Measurements from ENCODE around the gene SEPTIN7.

DNA sequence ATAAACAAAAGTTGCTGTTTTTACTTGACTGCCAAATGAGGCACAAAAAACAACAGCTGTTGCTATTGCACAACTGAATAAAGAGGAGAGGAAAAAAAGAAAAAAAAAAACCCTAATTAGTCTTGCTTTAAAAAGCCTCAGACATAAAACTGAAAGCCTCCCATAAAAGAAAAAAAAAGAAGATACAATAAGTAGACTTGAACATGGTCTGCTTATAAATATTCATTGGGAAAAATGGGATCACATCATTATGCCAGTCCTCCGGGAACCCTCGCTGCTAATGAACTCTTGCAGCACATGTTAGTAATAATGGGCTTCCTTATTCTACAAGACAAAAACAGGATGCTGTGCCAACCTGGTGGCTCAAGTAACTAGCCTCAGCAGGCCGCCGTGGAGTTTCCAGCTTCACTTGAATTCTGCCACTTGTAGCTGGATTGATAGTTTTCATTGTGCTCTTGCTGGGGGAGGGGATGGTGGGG is 153.6 kb downstream of the BMPER start:
- PRO-cap, 4 experiments = peak in 1 of 4 experiments; most common minus-strand start position 271 of the sequence (in 1)
- RAMPAGE, long total RNA, 2 experiments = no peak in any of the 2 experiments
- RRBS = no CpG with 5 or more reads among the region's 4 CpGs

DNA sequence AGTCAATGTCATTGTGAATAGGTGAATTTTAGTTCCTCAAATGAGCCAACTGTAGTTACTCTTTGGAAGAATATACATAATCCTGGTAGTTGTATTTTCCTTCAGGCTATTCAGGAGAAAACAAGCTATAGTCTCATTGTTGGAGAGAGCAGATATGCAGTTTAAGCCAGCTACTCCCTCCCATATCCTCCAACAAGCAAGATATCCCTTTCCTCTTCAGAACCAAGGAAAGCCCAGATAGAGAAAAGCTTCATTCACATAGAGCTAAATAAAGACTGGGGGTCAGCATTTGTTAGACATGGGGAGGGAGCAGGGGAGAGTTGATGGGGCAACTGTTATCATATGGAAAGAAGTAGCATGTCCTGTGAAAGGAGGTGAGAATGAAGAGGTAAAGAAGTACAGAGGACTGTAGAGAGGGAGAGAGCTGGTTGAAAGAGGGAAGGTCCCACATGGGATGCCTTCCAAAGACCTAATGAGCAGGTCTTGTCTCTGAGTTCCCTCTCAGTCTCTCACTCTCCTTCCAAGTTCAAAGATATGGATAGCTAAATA is 71.5 kb upstream of the NPSR1 start:
- PRO-cap, 4 experiments = no peak in any of the 4 experiments
- RAMPAGE, long total RNA, 2 experiments = no peak in any of the 2 experiments

DNA sequence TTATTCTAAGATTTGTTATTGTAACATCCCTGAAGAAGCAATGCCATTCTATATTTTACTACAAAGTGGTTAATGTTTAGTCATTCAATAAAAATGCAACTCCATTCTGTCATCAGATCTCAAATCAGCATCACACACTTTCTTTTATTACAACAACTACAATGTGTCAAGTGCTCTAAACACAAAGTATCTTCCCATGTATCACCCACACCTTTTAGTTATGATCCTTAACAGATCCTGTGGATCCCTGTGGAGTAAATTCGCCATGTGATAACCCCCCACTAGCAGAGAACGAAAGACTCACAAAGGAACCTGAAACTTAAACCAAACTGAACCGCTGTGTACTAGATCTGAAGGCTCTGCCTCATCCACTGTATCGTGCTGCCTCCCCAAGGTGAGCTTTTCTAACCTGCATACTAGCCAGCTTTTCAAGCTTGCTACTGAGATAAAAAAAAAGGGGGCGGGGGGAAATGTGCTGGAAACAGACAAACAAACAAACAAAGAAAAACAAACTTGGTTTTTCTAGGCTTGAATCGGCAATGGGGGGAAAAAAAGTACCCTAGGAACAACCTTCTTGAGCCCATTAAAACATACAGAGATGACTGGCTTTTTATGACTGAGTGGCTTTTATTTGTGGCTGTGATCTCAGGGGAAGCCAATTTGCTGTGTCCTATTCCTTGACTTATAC is 1.7 kb downstream of the DPY19L1 start:
- PRO-cap, 4 experiments = peak in 1 of 4 experiments; most common plus-strand start position 453 of the sequence (in 1); most common minus-strand start position 375 of the sequence (in 1)
- RAMPAGE, long total RNA, 2 experiments = no peak in any of the 2 experiments
- RRBS = no CpG with 5 or more reads among the region's 6 CpGs

GRCh38 chr7:35036149-35036601 is 1.1 kb downstream of the DPY19L1 start:
- PRO-cap, 4 experiments = peak in 4 of 4 experiments; most common plus-strand start chr7:35036462 (in 3); most common minus-strand start chr7:35036149 (in 1)
- RAMPAGE, long total RNA, 2 experiments = no peak in any of the 2 experiments
- RRBS = no CpG with 5 or more reads among the region's 10 CpGs

DNA sequence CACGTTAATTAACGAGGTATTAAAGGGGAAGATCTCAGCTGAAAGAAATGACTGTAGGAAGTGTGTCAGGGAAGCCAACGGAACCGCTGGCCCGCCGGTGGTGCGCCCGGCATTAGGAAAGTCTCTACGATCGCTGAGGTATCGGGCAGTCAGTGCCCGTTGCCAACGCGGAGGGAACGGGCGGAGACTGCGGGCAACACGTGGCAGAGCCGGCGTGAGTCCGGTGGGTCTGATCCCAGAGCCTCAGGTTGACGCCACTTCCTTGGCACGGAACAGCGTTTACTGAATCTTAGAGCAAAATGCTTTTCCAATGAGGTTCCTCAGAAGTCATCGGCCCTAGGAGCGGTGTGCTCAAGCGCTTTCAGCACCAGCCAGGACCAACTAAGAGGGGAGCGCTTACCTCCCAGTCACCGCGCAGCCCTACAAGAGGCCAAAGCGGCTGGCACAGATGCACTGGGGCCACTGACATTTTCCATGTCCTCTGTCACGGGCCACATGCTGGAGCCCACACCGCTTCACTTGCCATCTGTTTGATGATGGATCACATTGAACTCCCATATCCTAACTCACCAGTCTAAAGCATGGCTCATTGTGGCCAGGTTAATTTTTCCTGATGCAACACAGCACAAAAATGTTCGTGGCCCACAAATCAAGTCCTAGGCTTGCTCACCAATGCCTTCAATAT is 67.0 kb downstream of the TBX20 start:
- PRO-cap, 4 experiments = no peak in any of the 4 experiments
- RAMPAGE, long total RNA, 2 experiments = no peak in any of the 2 experiments
- RRBS = 1% methylated on average over 3 of the region's 34 CpGs

GRCh38 chr7:35250945-35251364 is 2.9 kb downstream of the TBX20 start:
- PRO-cap, 4 experiments = no peak in any of the 4 experiments
- RAMPAGE, long total RNA, 2 experiments = no peak in any of the 2 experiments
- RRBS = no CpG with 5 or more reads among the region's 2 CpGs

DNA sequence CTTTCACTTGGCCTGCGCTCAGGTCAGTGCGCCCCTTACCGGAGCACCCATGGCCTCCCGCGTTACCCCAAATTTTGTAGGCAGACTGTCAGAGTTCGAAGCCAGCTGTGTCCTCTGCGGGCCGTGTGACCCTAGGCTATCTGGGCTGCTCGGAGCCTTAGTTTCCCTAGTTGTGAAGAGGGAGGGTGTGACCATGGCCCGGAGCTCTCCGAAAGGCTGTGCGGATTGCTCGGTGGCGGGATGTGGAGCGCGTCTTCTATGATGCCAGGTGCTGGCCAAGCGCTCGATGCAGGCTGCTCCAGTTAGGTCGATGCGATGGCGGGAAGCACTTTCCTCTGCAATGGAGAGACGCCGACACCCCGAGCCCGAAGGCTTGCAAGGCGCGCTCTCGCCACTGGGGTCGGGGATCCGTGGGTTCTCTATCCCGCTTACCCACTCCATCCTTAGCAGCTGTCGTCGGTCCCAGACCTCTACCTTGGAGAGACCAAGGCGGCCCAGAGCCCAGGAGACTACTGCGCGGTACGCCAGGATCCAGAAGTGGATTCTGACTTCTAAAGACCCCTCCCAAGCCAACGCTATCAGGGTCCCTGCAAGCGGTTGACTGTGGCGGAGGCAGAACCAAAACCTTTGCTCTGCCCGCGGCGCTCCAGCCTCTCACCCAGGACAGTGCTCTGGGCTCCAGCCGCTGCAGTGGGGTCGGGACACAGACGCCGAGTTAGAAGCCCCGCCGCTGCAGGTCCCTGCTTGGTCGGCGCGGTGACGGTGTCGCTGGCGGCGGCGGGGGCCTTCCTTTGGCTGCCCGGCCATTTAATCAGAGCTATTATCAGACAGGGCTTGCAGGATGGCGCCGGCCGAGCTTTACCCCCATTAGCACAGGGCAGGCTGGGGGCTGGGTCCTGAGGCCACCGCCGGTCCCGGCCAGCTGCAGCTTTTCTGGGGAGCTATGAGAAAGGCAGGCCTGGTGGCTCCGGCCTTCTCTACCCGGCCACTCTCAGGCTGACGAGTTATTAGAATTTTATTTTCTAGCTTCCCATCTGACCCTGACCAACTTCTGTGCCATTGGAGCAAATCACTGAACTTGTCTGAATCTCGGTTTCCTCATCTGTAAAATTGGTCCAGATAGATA is 7.8 kb upstream of the TBX20 start:
- PRO-cap, 4 experiments = no peak in any of the 4 experiments
- RAMPAGE, long total RNA, 2 experiments = no peak in any of the 2 experiments
- RRBS = 8% methylated on average over 7 of the region's 68 CpGs

- PRO-cap, 4 experiments = no peak in any of the 4 experiments
- RAMPAGE, long total RNA, 2 experiments = no peak in any of the 2 experiments
- RRBS = no CpG with 5 or more reads among the region's 13 CpGs
Observed at GRCh38 chr7:35536090-35536952, 158.6 kb downstream of the HERPUD2 start.

DNA sequence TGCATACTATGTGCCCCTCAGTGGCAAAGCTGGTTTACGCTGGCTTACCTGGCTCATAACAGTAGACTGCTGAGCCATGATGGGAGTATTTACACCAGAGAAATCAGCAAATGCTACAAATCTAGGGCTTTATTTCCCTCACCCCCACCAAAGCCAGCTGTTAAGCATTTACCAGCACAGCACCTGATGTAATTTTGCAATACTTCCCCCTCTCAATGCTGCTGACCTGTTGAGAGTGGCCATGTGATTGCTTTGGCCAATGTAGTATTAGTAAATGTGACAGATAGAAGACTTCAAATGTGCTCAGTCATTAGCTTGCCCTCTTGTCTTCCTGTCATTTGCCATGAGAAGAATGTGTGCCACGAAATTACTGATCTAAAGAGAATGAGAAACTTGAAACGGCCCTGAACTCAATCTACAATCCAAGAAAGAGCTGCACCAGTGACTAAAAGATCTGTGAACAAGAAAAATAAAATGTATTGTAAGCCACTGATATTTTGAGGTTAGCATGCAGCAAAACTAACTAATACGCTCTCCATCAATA is 46.5 kb downstream of the HERPUD2 start:
- PRO-cap, 4 experiments = no peak in any of the 4 experiments
- RAMPAGE, long total RNA, 2 experiments = no peak in any of the 2 experiments
- RRBS = no CpG with 5 or more reads among the region's 4 CpGs

GRCh38 chr7:35678352-35678733 is 16.6 kb downstream of the HERPUD2 start:
- PRO-cap, 4 experiments = no peak in any of the 4 experiments
- RAMPAGE, long total RNA, 2 experiments = no peak in any of the 2 experiments
- RRBS = no CpG with 5 or more reads among the region's 10 CpGs

DNA sequence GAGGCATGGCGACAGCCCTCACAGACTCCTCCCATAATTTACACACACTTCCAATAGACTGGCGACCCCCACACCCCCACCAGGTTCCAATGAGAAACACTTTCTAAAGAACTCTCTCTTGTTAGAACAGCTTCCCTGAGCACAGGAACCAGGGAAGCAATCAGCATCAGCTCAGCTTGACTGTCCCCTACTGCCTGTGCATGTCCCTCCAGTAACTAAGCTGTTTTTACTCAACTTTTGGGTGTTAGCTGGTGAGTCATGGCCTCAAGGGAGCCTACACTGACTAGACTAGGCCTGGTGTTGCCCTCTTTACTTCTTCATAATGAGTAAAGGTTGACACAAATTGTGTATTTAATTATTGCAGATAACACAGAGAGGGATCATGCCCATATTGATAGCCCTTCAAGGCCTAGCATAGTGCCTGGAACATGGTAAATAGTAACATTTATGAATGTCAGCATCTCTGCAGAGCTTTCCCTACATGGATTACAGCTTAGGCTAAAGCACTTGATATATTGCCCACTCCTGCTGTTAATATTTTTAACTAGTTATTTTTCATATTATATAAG is 32.7 kb upstream of the HERPUD2 start:
- PRO-cap, 4 experiments = no peak in any of the 4 experiments
- RAMPAGE, long total RNA, 2 experiments = no peak in any of the 2 experiments
- RRBS = no CpG with 5 or more reads among the region's 2 CpGs

DNA sequence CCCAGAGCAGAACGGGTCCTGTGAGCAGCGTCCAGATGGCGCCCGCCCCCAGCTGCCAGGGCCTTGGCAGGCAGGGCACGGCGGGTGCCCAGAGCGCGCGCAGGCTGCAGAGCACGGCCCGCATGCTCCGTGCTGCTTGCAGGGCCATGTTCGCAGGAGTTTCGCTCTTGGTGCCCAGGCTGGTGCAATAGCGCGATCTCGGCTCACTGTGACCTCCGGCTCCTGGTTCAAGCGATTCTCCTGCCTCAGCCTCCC is 32.4 kb upstream of the SEPTIN7 start:
- PRO-cap, 4 experiments = no peak in any of the 4 experiments
- RAMPAGE, long total RNA, 2 experiments = no peak in any of the 2 experiments
- RRBS = no CpG with 5 or more reads among the region's 19 CpGs

- PRO-cap, 4 experiments = peak in 4 of 4 experiments; most common plus-strand start chr7:35801219 (in 4); most common minus-strand start chr7:35801699 (in 2)
- RAMPAGE, long total RNA, 2 experiments = start-site peak on the plus strand in 2 of 2 experiments, at chr7:35801183-35801252 at its widest, 652 to 1,736 reads per replicate
- RRBS = 2% methylated on average over 49 of the region's 115 CpGs
Observed at GRCh38 chr7:35800983-35802103, at the start of gene SEPTIN7. TSS of gene SEPTIN7 (plus strand) at chr7:35801057.

DNA sequence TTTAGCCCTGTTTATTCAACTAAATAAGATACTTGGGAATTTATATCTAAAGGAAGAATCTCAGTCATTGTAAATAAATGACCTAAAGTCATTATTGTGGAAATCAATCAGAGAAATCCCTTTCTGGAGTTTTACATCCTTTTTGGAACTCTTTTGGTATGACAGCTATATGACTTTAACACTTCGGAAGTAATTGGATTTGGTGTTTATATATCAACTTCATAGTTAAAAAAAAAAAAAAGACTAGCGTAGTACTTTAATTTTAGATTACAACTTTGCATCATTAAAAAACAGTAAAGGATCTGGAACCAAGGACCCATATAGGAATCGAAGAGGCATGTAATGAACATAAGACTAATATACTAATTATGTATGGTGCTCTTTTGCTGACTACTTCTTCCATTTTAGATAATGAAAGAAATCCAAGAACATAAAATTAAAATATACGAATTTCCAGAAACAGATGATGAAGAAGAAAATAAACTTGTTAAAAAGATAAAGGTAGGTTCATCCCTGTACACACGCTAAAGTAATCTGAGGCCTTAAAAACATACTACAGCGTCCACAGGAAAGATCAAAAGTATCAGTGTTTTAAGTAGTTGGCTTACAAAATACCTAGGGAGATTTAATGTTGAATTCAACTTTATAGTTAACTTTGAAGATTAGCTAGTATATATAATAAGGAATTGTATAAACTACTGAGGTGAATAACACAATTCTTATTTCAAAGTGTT is 81.4 kb downstream of the SEPTIN7 start:
- PRO-cap, 4 experiments = no peak in any of the 4 experiments
- RAMPAGE, long total RNA, 2 experiments = no peak in any of the 2 experiments
- RRBS = no CpG with 5 or more reads among the region's 6 CpGs

DNA sequence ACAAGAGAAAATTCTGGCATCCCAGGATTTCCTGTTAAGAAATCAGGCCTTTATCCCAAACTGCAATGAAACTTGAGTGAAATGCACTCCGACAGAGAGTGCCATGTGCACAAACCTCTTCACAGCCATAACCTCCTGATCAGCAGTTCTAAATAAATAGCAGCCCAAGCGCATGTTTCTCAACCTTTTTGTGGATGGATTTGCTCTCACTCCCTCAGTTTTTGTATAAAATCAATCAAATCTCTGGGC is 107.7 kb upstream of the EEPD1 start:
- PRO-cap, 4 experiments = no peak in any of the 4 experiments
- RAMPAGE, long total RNA, 2 experiments = no peak in any of the 2 experiments
- RRBS = no CpG with 5 or more reads among the region's 2 CpGs

- PRO-cap, 4 experiments = no peak in any of the 4 experiments
- RAMPAGE, long total RNA, 2 experiments = no peak in any of the 2 experiments
- RRBS = no CpG with 5 or more reads among the region's 1 CpG
Observed at GRCh38 chr7:36065751-36065961, 87.4 kb upstream of the EEPD1 start.

- PRO-cap, 4 experiments = no peak in any of the 4 experiments
- RAMPAGE, long total RNA, 2 experiments = no peak in any of the 2 experiments
- RRBS = no CpG with 5 or more reads among the region's 14 CpGs
Observed at GRCh38 chr7:36092031-36092782, 60.8 kb upstream of the EEPD1 start.

DNA sequence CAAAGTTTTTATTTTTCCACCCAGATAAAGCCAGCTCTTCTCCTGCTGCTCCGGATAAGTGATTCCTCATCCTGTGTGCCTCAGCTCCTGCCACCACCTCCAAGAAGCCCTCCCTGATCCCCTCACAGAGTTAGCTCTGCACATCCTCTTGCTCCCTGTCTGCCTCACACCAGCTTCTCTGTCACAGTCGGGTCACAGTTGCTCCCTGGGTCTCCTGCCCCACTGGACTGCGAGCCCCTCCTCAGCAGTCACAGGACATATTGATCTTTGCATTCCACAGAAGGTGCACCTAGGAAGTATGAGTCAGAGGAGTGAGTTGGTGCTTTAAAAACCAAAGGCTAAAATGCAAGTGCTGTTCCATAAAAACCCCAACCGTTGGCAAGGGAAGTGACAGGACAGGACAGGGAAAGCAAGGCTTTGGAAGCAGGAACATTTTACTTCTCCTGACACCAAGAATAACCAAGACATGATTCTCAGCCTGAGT is 36.6 kb upstream of the EEPD1 start:
- PRO-cap, 4 experiments = no peak in any of the 4 experiments
- RAMPAGE, long total RNA, 2 experiments = no peak in any of the 2 experiments
- RRBS = no CpG with 5 or more reads among the region's 4 CpGs

GRCh38 chr7:36153706-36154102 is 650 bp downstream of the EEPD1 start:
- PRO-cap, 4 experiments = no peak in any of the 4 experiments
- RAMPAGE, long total RNA, 2 experiments = no peak in any of the 2 experiments
- RRBS = under 1% methylated on average over 3 of the region's 17 CpGs

DNA sequence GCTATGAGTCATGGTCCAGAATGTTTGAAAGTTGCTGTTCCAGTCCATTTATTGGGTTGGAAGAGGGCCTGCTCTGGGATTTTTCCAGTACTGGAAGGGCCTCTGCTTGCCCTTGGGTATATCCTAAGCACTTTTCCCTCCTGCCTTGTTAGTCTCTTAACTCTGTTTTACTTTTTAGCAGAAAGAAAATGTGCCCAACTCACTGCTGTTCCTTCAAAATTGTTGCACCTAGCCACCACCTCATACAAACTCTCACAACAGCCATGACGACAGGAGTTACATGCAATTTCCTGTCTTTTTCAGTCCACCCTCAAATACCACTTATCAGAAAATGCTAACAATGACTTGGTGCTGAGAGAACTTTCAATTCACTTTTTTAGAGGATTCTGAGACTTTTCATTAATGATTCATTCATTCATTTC is 105.8 kb downstream of the MATCAP2 start:
- PRO-cap, 4 experiments = no peak in any of the 4 experiments
- RAMPAGE, long total RNA, 2 experiments = no peak in any of the 2 experiments
- RRBS = no CpG with 5 or more reads among the region's 1 CpG